Lung (tissue), 4 donors: ENCODE results near the genes SLC23A2 and PCNA.

DNA sequence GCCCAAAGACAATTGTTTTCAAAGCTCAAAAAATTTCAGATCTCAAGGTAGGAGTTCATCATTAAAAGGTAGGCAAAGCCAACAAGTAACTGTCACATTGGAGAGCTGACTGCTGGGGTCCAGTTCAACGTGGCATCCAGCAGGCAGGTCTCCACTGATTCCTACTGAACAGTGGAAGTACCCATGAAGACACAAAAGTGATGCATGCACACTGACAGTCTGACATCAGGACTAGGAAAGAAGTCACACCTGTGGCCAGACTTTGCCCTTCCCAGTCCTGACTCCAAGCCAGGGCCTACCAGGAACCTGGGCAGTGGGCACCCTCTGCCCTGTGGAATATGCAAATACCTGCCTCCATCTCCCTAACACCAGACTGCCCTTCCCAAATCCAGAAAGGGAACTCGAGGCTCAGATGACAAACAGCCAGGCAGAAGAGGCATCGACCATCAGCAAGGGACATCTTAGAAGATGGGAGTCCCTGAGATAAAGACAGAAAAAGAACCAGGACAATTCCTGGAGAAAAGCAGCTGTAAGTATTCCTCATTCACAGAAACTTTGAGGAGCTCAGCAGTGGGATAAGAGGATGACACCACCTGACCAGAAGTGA lies 50.9 kb downstream of the SLC23A2 start:
- PRO-cap: no peak
- RAMPAGE, long total RNA: no peak
- RRBS: no CpG with 5 or more reads among the region's 3 CpGs

- PRO-cap: no peak
- RAMPAGE, long total RNA: no peak
- RRBS: no CpG with 5 or more reads among the region's 4 CpGs
Observed at GRCh38 chr20:4967265-4967819, 34.0 kb downstream of the SLC23A2 start.

DNA sequence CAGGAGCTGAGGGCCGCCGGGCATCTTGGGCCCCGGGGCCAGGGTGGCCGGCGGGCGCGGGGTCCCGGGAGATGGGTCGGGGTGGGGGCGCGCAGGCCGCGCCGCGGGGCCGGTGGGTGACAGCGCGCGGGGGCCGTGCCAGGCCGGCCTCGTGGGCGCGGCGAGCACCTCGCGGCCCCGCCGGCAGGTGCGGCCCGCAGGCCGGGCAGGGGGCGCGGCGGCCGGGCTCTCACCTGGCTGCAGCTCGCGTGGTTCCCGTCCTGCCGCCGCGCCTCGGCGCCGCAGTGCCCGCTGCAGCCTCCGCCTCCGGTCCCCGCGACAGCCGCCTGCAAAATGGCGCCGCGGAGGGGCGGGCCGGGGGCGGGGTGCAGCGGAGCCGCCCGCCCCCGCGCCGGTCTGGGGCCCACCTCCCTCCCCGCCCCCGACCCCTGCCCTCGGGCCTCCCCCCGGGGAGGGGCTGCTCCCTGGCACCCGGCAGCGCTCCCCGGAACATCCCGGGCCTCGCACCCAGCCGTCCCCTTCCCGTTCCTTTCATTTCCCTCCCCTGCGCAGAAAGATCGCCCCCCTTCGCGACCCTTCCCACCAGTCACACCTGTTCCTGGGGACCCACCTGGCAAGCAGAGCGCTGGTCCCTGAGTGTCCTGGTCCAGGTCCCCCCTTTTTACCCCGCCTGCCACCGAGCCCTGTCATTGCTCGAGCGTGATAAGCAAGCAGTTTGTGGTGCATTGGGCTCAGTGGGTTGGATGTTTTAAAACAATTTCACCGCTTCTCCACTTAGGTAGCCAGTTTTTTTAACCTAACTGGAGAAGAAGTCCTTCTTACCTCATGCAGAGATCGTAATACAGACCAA lies at the start of gene SLC23A2:
Gene SLC23A2 (minus strand): TSS at position 338 of the 850 bp plus-strand sequence.
- PRO-cap: unidirectional peak, minus-strand start at position 299 of the sequence
- RAMPAGE, long total RNA: no peak
- RRBS: under 1% methylated on average over 47 of the region's 85 CpGs

DNA sequence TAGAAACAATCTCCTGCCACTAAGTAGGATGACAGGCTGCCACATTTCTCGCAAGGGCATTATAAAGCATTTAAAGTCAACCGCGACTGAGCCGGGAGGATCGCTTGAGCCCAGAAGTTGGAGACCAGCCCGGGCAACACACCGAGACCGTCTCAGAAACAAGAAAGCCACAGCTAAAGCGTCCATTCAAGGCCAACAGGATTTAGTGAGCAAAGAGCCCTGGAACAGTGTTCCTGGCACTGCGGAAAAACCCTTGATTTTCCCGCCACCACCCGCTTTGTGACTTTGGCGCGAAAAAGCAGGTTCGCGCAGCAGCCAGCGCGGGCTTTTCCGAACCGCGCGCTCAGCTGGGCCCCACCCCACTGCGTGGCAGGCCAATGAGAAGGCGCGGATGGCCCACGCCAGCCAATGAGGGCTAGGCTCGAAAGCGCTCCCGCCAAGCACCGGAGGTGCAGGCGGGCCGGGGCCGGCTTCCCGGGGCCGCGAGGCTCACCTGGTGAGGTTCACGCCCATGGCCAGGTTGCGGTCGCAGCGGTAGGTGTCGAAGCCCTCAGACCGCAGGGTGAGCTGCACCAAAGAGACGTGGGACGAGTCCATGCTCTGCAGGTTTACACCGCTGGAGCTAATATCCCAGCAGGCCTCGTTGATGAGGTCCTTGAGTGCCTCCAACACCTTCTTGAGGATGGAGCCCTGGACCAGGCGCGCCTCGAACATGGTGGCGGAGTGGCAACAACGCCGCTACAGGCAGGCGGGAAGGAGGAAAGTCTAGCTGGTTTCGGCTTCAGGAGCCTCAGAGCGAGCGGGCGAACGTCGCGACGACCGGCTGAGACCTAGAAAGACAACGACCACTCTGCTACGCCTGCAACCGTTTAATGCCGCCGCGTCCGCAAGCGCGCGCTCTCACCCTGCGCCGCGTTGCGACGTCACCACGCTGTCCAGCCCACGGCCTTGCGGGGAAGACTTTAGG lies at the start of gene PCNA:
Gene PCNA (minus strand): TSS at position 874 of the 967 bp plus-strand sequence.
- PRO-cap: bidirectional peak, plus-strand start outside the sequence, minus-strand start at position 874 of the sequence
- RAMPAGE, long total RNA: no peak
- RRBS: no CpG with 5 or more reads among the region's 80 CpGs

DNA sequence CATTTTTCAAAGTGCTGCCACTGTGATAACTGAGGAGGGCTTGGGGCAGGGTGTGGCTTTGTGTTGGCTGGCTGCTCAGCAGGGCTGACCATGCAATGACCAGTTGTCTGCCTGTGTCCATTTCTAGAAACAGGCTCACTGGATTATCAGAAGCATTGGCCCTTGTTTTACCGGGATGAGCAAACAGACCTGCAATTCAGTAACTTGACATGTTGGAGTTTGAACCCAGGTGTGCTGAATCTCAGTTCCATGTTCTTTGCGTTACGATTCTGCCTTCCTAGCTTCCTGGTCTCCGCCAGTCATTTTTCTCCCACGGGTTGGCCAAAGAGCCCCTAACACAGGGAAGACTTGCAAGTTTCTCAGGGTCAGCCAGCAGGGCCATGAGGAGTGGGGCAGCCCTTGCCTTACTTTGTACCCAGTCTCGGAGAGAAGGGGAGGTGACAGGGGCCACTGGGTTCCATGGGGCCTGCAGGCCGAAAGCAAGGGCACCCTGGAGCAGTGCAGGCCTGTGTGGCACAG lies 23.4 kb downstream of the CDS2 start:
- PRO-cap: no peak
- RAMPAGE, long total RNA: no peak
- RRBS: no CpG with 5 or more reads among the region's 7 CpGs

- PRO-cap: no peak
- RAMPAGE, long total RNA: no peak
- RRBS: no CpG with 5 or more reads among the region's 5 CpGs
Observed at GRCh38 chr20:5156893-5157513, 30.2 kb downstream of the CDS2 start.

DNA sequence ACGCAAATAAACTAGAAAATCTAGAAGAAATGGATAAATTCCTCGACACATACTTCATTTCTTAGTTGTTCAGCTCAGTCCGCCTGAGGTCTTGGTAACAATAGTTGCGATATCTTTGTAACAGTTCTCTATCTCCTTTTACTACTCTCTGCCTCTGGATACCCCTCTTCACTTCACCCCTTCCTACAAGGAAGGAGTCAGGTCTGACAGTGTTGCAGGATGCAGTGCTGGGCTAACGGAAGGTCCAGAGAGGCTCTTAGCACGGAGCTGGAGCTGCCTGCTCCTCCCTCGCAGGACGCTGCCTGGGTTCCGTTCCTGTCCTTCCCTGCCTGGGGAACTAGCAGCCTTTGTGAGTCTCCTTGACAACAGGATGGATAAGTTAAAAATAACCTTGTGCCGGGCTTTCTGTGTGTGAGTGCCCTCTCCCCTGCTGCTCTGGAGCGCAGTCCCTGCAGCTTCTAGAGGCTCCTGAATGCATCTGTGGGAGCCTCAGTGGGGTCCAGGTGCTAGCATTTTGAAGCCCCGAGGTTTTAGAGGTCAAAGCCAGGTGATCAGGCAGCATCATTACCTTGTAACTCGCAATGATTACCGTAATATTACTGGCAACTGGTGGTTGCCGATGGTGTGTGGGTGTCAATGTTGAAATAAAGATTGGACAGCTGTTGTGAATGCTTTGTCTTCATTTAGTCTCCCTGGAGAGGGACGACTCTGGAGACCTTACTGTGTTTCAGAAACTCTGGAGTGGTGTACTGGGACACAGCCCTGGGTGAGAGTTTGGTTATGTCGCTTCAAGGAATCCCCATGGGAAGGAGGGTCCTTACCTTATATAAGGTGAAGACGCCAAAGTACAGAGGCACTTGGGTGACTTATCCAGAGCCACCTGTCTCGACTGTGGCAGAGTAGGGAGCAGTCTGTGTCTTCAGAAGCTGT lies 44.4 kb downstream of the CDS2 start:
- PRO-cap: no peak
- RAMPAGE, long total RNA: no peak
- RRBS: no CpG with 5 or more reads among the region's 19 CpGs

DNA sequence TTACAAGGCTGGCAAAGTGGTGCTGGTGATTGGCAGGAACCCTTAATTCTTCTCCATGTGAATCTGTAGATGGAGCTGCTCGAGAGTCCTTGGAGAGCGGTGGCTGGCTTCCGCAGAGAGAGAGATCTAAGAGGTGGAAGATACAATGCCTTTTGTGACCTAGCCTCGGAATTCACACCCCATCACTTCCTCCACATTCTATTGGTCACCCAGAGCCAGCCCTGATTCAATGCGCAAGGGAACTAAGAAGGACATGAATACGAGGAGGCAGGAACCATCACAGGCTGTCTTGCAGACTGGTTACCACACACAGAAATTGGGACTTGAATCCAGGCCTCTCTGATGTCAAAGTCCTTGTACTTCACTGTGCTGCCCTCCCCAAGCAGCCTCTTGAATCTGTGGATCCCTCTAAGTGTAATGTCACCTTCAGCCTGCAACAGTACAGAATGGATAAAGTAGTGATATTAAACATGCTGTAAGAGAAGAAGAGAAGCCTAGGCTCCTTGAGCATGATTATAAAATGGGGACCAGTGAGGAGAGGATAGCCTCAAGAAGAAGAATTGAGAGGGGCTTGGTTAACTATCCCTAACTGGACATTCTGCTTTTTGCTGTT lies 129.0 kb upstream of the PROKR2 start:
- PRO-cap: no peak
- RAMPAGE, long total RNA: no peak
- RRBS: no CpG with 5 or more reads among the region's 6 CpGs

DNA sequence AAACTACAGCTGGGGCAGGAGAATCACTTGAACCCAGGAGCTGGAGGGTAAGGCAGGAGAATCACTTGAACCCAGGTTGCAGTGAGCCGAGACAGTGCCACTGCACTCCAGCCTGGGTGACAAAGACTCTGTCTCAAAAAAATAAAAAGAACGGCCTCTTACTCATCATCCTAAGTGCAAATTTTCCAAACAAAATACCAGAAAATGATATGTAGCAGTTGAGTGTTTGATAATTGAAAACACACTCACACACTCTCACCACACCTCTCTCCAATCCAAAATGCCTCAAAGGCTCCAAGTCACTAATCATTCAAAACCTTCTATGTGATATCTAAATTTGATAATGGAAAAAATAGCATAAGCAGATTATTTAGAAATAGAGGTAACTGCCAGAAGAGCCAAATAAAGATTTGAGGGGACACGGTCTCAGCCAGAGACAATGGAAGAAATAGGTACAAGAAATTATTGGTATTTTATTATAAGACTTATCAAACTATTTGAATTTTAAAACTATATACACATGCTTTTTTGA lies 59.1 kb downstream of the GPCPD1 start:
- PRO-cap: no peak
- RAMPAGE, long total RNA: no peak
- RRBS: no CpG with 5 or more reads among the region's 3 CpGs

DNA sequence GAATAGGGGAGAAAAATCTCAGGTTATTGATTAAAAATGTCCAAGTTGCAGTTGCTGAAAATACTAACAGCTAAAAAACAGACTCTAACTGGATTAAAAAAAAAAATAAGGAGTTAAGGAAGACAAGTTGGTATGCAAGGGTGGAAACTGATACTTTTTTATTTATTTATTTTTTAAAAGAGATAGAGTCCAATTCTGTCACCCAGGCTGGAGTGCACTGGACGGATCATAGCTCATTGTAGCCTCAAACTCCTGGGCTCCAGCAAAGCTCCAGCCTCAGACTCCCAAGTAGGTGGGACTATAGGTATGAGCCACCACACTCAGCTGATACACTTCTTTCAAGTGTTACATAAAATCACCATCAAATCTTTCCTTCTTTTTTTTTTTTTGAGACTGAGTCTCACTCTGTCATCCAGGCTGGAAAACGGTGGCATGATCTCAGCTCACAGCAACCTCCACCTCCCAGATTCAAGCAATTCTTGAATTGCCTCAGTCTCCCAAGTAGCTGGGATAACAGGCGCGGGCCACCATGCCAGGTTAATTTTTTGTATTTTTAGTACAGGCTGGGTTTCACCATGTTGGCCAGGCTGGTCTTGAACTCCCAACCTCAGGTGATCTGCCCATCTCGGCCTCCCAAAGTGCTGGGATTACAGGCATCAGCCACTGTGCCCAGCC lies 38.0 kb downstream of the GPCPD1 start:
- PRO-cap: no peak
- RAMPAGE, long total RNA: no peak
- RRBS: no CpG with 5 or more reads among the region's 5 CpGs

DNA sequence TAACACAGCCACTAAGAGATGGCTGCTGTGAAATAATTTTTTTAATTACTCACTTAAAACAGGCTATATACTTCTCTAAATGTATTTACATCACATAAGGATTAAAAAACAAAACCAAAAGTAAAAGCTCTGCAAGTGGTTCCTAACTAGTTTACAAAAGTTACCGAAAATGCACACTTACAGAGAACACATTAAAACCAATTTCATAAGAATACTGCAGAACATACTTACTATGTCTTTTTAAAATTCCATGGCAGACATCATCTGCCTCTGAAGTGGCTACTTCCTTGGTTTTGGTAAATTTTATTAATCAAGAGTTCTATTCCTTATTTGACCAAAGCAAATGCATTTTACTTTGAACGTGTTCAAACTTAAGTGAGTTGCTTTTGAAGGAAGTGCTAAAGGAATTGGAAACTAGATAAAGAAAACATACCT lies 17.9 kb downstream of the GPCPD1 start:
- PRO-cap: no peak
- RAMPAGE, long total RNA: no peak
- RRBS: no CpG with 5 or more reads among the region's 2 CpGs

DNA sequence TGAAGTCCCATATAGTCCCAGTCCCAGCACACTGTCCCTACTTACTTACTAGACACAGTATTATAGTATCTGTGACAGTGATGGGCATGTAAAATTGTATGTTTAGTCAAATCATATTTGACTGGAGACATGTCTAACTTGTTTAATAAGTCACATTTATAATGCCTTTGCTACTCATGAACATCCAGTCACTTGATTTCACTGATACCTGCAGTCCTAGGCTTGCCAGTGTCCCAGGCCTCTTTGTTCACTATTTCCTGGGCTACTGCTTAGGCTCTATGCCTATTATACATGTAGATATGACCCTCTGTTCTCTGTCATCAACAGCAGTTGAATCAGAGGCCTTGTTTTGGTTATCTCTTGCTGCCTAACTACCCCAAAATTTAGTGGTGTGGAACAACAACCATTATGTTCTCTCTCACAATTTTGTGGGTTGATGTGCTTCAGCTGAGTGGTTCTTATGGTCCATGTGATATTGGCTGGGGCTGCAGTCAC lies 47.4 kb downstream of the SHLD1 start:
- PRO-cap: no peak
- RAMPAGE, long total RNA: no peak

DNA sequence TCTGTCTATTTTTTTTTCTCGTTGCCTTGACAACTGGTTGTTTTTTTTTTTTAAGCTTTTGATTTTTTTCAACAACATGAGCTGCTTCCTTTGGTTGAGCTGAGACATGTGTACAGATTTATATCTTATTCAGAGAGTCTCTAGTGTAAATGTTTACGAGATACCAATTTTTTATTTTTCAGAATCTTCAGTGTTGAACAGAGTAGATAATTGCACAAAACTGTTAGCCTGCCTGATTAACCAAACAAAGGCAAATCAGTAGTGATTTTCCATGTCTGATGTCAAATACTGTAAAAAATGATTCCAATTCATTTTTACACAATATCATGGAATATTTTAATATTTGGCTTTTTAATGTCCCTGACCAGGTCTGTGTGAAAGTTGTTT lies 75.3 kb upstream of the CHGB start:
- PRO-cap: no peak
- RAMPAGE, long total RNA: no peak
- RRBS: no CpG with 5 or more reads among the region's 2 CpGs

- PRO-cap: no peak
- RAMPAGE, long total RNA: no peak
- RRBS: no CpG with 5 or more reads among the region's 6 CpGs
Observed at GRCh38 chr20:5849098-5849533, 62.2 kb upstream of the CHGB start.

DNA sequence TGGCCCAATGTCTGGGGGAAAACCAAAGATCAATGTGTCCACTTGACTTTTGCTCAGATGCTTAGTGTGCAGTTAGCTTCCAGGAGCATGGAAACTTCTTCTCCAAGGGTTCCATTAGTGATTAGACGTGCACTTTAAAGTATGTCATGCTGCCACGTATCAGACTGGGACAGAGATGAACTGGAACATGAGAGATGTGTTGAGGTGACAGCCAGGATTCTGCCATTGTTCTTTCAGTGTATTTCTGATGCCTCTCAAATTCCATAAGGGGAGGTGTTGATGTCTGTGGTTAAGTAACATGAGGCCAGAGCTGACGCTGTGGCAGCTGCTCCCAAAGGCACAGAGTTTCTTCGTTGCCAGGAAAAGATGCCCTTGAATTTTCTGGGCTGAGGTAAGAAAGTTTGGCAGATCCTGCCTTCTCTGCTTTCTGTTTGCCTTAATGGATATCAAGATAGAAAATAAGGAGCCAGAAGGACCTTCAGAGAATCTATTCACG lies 24.5 kb upstream of the CHGB start:
- PRO-cap: no peak
- RAMPAGE, long total RNA: no peak
- RRBS: no CpG with 5 or more reads among the region's 5 CpGs

- PRO-cap: no peak
- RAMPAGE, long total RNA: no peak
- RRBS: no CpG with 5 or more reads among the region's 3 CpGs
Observed at GRCh38 chr20:6034086-6034945, 19.5 kb downstream of the LRRN4 start.

DNA sequence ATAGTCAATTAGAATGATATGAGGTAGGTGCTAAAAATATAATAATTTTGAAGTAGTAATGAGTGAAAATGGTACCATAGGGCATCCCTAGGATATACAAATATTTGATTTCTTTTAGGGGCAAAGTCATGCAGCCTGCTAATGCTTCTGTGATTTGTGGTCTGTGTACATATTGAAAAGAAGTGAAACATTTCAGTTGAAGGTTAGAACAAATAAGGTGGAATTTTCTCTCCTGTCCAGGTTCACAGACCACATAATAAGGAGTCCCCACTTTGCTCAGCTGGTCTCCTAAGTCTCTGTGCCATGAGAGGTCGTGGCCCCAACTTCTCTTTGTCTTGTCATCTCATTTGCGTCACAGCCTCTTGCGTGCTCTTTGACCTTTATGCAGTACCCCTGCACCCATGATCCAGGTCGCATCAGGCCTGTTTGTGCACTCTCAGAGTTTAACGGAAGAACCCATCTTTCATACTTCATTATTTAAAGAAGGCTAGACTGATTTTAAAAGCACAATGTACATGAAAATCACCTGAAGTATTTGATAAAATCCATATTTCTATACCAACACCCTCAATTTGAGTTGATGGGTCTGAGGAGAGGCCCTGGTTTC lies 110.4 kb upstream of the BMP2 start:
- PRO-cap: no peak
- RAMPAGE, long total RNA: no peak
- RRBS: no CpG with 5 or more reads among the region's 5 CpGs

DNA sequence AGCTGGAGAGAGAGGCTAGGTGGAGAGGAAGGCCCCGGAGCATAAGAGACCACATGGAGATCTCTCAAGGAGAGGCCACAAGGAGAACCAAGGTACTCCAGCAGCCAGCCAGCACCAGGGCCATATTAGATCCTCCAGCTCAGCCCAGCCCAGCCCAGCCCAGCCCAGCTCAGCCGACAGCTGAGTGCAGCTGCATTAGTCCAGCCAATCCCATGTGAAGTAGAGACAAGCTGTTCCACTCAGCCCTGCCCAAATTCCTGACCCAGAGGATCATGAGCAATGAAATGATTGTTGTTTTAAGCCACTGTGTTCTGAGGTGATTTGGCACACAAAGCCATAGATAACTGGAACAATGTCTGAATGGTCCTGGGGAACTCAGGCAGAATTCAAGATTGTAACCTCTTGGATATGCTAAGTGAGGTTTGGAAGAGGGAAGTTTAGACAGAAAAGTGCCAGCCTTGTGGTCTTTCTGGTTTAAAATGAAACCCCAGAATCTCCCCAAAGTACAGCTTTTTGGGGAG lies 59.5 kb upstream of the BMP2 start:
- PRO-cap: no peak
- RAMPAGE, long total RNA: no peak
- RRBS: no CpG with 5 or more reads among the region's 2 CpGs

DNA sequence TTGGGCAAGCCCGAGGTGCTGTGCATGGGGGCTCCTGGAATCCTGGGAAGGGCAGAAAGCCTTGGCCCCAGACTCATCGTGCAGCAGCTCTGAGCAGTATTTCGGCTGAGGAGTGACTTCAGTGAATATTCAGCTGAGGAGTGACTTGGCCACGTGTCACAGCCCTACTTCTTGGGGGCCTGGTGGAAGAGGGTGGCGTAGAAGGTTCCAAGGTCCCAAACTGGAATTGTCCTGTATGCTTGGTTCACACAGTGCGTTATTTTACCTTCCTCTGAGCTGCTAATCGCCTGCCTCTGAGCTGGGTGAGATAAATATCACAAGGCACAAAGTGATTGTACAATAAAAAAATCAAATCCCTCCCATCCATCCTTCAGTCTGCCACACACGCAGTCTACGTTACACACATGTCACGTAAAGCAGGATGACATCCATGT lies 961 bp upstream of the BMP2 start:
- PRO-cap: no peak
- RAMPAGE, long total RNA: no peak
- RRBS: no CpG with 5 or more reads among the region's 10 CpGs

DNA sequence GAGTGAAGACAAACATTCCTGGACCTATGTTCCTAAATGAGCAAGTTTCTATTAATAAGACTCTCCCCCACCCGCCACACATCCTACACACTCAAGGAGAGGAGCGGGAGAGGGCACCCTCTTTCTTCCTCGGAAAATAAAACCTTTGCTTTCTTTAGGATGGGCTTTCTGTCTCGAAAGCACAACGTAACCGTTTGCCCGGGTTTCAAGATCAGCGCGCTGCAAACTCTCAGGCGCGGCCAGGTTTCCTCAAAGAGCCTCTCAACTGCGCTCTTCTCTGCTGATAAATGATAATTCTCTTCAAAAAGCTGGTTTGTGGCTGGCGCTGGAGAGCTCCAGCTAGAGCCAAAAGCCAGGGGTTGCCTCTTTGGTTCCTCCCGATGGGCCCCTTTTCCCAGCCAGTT lies 534 bp upstream of the PLCB1 start:
- PRO-cap: no peak
- RAMPAGE, long total RNA: no peak
- RRBS: 8% methylated on average over 3 of the region's 14 CpGs